ENCODE data around the gene MTX1.

GRCh38 chr1:155182176-155182576 is 8.5 kb downstream of the TRIM46 start:
- RAMPAGE, long total RNA: no peak
- RRBS: no CpG with 5 or more reads among the region's 5 CpGs

- RAMPAGE, long total RNA: no peak
- RRBS: no CpG with 5 or more reads among the region's 13 CpGs
These were observed 9.8 kb downstream of the TRIM46 start for GRCh38 chr1:155183448-155183823.

- RAMPAGE, long total RNA: no peak
- RRBS: no CpG with 5 or more reads among the region's 28 CpGs
These were observed 14.5 kb downstream of the TRIM46 start for GRCh38 chr1:155187846-155188760.

DNA sequence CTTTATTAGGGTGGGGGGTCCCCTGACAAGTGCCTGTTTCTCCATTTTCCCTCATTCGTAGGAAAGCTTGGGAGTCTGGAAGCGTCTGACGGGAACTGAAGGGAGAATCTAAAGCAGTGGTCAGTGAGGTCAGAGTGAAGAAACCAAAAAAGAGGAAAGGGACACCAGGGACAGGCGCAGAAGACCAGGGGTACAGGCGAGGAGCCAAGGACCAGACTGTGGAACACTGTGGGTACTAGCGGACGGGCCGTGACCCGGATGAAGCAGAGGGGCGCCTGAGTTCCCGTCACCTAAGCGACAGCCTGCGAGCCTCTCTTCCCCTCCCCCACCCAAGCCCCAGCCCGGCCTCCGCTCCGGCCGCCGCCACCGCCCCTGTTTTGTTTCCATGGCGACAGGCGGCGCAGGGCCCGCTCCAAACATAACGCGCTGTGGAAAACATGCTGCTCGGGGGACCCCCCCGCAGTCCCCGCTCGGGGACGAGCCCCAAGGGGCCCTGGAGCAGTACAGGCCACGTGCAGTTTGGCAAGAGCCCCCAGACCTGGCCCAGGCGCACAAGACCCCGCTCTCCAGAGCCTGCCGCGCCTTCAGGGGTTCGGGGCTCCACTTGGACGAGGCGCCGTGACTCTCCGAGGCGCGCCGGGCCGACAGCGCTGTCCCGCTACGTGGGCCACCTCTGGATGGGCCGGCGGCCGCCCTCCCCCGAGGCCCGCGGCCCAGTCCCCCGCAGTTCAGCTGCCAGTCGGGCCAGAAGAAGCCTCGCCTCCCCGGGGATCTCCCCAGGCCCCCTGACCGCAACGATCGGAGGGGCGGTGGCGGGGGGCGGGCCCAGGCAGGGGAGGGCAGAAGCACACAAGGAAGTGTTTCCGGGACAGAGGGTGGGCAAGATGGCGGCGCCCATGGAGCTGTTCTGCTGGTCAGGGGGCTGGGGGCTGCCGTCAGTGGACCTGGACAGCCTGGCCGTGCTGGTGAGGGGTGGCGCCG is at the start of gene MTX1:
Gene MTX1 (plus strand): TSS at position 328 of the 981 bp plus-strand sequence.
- RAMPAGE, long total RNA: start-site peak on the plus strand centred at position 876 of the sequence, 29 bp wide, 202 and 55 reads in 2 replicates
- RRBS: 1% methylated on average over 19 of the region's 70 CpGs

DNA sequence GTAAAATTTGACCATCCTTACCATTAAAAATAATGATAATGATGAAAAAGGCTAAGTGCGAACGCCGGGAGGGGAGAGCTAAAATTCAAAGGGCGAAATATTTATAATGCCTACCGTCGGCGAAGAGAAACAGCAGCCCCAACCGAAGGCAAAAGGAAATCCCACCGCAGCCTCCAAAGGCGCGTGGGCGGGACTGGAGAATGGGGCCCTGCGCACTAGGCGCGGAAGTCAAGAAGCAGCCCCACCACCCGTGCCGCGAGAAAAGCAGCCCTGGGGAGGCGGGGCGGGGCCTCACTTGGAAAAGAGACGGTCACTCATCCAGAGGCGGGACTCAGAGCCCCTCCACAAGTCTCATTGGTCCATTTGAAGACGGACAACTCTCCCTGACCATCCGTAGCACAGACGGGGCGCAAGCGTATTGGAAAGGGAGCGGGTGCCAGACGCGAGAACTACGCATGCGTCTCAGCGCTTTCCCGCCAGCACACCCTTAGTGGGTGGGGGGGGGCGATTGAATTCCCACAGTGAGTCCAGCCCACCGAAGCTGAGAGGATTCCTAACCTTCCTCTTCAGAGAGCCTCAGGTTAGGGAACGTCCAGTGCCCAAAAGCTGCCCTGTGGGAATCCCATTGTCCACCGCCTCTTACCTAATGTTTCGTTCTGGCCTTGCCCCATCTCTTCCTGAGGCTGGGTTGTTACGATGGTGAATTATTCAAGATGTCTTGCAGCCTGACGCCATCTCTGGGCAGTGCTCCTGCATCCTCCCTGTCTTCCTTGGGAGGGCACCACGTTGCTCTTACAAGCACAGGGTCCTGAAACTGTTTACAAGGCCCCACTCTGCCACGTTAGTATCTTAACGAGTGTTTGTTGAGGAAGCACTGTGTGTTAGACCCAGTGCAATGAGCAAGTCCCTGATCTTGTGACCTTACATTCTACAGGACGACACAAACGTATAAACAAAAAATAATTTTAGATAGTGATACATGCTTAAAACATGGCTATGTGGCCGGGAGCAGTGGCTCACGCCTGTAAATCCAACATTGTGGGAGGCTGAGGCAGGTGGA is 13.5 kb downstream of the GBA1 start:
- RAMPAGE, long total RNA: start-site peak on the minus strand centred at position 174 of the sequence, 37 bp wide, 49 and 52 reads in 2 replicates
- RRBS: no CpG with 5 or more reads among the region's 48 CpGs

DNA sequence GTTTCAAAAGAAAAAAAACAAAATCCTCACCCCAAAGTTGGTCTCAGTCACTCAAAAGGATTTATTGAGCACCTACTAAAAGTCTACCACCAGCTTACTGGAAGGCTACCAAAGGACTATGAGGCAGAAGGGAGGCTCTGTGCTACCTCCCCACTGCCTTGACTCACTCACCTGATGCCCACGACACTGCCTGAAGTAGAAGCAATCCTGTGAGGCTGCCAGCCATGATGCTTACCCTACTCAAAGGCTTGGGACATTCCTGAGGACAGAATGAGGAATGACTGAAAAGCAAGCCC is 642 bp downstream of the GBA1 start:
- RAMPAGE, long total RNA: no peak
- RRBS: no CpG with 5 or more reads among the region's 1 CpG

GRCh38 chr1:155309125-155310174 is 784 bp downstream of the FDPS start:
- RAMPAGE, long total RNA: no peak
- RRBS: no CpG with 5 or more reads among the region's 26 CpGs

- RAMPAGE, long total RNA: no peak
- RRBS: 61% methylated on average over 7 of the region's 33 CpGs
These were observed 484 bp downstream of the RUSC1 start for GRCh38 chr1:155320996-155321759.

GRCh38 chr1:155468215-155468841 is 94.3 kb downstream of the ASH1L start:
- RAMPAGE, long total RNA: no peak
- RRBS: no CpG with 5 or more reads among the region's 1 CpG

DNA sequence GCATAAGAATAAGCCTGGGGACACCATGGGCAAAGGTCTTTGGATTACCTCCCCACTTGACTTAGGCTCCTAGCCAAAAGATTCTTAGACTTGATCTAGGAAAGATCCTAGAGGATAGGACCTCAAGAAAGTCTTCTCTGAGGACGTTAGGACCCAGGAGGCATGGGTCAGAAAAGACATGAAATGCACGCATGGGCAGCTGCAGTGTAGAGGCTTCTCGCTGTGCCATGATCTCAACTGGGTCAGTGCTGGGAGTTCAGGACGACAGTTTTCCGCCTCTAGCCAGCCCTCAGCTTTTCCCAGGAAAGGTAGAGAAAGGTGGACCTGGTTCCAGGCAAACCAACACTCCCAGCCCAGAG is 26.5 kb downstream of the MSTO1 start:
- RAMPAGE, long total RNA: no peak
- RRBS: no CpG with 5 or more reads among the region's 5 CpGs

GRCh38 chr1:155659254-155659453 is 29.4 kb downstream of the YY1AP1 start:
- RAMPAGE, long total RNA: no peak
- RRBS: no CpG with 5 or more reads among the region's 3 CpGs

DNA sequence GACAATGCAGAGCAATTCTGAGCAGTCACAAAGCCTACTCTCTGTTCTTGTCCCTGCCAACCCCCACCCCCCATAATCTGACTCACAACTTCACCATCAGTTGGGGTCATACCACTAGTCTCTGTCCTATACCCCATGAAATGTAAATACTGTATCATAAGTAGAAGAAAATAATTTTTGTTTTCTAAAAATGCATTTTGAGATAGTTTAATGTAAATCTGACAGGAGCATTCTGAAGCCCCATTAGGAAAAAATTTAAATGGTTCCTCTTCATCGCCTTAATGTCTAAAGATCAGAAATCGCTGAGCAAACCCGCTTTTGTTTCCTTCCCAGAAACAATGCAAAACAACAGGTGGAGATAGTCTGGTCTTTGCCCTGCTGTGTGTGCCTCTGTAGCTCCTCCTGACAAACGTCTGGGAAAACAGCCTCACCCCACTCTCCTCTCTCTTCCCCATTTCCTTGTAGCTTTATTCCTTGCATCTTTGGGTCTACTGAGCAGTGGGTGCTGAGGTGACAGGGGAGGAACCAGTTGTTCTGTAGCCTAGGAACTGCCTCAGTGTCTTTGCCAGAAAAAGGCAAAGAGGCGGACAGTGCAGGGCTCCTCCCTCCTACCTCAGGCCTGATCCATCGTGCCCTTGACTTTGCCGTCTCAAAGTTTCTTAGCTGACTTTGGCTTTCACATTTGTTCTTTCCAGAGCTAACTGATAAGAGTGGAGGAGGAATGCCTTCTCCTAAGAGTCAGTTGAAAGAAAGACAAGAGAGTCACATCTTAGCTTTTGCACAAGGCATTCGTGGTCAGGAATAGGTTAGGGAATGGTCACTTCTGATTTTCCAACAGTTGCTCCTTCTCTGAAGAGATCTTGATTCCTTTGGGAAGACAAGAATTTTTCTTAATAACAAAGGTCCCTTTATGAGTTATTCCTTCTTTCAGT is 24.7 kb downstream of the SYT11 start:
- RAMPAGE, long total RNA: no peak
- RRBS: no CpG with 5 or more reads among the region's 8 CpGs

GRCh38 chr1:155944172-155945036 is 3.0 kb downstream of the RXFP4 start:
- RAMPAGE, long total RNA: no peak
- RRBS: no CpG with 5 or more reads among the region's 10 CpGs

GRCh38 chr1:155974412-155975505 is 3.6 kb downstream of the ARHGEF2 start:
- RAMPAGE, long total RNA: no peak
- RRBS: 10% methylated on average over 2 of the region's 13 CpGs

GRCh38 chr1:156050074-156050952 is 3.3 kb downstream of the UBQLN4 start:
- RAMPAGE, long total RNA: no peak
- RRBS: no CpG with 5 or more reads among the region's 8 CpGs

DNA sequence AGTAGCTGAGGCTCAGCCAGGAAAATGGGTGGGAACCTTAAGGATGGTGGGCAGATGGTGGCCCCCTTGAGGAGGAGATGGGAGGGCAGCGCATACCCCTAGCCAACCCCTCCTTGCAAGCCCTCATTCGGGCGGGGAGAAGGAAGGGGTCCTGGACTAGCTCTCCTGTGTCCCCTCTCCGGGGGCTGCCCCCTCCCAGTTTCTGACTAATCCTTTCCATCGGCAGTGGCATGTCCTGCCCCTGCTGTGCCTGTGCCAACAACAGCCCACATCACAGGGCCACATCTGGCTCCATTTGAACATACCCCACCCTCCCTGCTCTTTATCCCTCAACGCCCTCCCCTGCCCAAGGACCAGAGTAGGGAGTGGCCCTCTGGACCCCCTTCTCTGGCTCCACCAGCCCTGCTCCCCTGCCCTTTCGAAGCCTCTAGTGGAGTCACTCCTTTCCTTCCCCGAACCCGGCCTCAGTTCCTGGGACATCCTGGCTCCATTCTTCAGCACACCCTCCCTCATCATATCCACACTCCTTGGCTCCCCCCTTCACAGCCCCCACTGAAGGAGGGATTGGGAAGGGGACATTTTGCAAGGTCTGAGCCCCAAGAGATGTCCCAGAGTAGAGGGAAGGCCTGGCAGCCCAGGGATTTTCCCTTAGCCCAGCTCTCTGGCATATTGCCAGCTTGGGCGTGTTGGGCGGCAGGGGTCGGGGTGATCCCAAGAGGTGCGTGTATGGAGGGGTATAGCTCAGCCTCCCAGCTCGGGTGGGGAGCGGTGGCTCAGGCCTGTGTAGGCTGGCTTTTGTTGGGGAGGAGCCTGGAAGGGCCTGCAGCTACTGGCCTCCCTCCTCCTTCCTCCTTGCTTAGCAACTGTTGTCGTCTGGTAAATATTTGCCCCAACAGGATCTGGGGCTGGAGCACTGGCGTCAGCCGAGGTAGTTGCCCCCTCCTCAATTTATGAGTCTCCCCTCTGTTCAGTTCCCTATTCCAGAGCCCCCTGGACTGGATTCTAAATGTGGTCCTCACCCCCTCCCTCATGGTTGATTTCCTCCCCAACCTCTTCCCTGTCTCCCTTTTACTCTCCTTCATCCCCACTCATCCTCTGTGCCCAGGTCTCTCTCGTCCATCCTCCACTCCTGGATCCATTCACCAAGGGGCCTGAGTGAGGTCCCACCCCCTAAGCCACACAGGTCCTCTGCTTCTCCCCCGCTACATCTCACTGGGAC is 10.6 kb upstream of the LMNA start:
- RAMPAGE, long total RNA: no peak
- RRBS: no CpG with 5 or more reads among the region's 20 CpGs

DNA sequence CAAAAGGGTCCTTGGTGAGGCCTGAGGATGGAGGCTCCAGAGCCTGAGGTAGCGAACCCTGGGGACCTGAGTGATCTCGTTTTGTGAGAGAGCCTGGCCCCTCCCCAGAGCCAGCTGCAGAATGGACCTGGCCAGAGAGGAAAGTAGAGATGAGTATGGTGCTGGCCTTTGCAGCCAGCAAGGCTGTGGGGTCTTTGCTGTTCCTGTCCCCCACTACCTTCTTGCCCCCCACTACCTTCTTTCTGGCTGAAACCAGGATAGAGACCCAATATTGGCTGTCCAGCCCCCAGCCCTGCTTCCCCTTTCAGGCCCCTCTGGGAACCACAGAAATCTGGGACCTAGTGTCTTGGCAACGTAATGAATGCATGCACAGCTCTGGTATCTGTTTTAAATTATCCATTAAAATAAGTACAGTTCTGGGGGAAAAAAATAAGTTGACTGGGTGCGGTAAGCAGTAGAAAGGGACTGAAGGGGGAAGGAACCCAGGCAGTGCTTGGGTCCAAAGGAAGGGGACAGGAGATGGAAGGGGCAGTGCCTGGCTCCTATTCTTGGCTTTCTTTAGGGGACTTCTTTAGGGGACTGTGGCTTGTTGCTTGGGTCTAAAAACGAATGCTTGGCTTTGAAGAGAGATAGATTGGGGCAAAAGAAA is 979 bp upstream of the LMNA start:
- RAMPAGE, long total RNA: no peak
- RRBS: no CpG with 5 or more reads among the region's 5 CpGs

DNA sequence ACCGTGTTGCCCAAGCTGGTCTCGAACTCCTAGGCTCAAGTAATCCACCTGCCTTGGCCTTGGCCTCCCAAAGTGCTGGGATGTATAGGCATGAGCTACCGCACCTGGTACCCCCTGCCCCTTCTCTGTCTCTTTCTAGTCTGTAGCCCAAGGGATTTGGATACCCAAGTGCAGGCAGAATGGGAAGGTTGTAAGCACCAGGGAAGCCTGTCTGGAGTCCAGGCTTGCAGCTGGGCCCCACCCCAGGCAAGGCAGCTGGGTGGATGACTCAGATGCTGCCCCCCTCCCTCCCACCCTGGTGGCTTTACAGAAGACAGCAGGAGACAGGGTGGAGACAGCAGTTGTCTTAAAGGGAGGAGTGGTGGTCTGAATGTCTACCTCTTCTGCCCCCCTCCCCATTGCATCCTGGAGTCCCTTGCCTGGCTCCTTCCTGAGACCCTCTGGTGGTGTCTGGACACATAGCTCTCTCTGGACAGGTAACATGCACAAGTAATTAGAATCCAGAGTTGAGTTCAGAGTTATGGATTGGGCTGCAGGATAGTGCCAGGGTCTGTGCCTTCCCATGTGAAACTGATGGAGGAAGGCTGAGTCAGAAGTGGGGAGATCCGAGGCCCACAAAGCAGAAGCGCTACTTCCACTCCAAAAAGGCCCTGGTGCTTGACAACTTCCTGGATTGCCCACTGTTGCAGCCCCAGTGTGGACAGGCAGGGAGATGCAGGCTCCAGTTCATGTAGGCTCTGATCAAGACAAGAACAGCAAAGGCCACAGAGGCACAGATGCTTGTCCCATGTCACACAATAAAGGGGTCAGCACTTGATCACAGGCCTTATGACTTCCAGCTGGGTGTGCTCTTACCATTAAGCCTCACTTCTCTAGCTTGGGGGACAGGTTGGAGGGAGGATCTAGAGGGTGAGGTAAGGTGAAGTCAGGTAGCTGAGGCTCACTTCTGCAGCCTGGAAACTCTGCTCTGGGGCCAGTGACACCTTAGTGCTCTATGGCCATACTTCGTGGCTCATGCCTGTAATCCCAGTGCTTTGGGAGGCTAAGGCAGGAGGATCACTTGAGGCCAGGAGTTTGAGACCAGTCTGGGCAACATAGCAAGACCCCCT is 5.3 kb downstream of the LMNA start:
- RAMPAGE, long total RNA: no peak
- RRBS: no CpG with 5 or more reads among the region's 6 CpGs

DNA sequence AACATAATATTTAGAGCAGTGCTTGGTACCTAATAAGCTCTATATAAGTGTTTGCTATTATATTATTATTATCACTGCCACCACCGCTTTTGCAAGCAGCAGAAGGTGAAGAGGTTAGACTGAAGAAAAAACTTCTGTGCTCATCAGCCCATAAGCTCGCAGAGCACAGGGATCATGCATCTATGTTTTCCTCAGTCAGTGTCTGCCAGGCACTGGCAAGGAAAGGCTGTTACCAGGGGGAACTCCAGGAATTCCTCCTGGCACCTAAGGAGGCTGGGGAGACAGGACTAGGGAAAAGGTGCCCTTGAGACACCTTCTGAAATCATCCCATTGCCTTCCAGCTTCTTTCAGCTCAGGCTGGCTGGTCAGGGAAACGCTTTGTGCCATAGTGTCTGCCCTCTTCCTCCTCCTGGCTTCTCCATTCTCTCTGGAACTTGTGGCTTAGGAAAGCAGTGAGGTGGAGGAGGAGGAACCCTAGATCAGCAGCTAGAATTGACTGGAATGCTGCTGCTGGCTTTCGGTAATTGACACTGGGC is 13.7 kb downstream of the LMNA start:
- RAMPAGE, long total RNA: no peak
- RRBS: no CpG with 5 or more reads among the region's 4 CpGs

DNA sequence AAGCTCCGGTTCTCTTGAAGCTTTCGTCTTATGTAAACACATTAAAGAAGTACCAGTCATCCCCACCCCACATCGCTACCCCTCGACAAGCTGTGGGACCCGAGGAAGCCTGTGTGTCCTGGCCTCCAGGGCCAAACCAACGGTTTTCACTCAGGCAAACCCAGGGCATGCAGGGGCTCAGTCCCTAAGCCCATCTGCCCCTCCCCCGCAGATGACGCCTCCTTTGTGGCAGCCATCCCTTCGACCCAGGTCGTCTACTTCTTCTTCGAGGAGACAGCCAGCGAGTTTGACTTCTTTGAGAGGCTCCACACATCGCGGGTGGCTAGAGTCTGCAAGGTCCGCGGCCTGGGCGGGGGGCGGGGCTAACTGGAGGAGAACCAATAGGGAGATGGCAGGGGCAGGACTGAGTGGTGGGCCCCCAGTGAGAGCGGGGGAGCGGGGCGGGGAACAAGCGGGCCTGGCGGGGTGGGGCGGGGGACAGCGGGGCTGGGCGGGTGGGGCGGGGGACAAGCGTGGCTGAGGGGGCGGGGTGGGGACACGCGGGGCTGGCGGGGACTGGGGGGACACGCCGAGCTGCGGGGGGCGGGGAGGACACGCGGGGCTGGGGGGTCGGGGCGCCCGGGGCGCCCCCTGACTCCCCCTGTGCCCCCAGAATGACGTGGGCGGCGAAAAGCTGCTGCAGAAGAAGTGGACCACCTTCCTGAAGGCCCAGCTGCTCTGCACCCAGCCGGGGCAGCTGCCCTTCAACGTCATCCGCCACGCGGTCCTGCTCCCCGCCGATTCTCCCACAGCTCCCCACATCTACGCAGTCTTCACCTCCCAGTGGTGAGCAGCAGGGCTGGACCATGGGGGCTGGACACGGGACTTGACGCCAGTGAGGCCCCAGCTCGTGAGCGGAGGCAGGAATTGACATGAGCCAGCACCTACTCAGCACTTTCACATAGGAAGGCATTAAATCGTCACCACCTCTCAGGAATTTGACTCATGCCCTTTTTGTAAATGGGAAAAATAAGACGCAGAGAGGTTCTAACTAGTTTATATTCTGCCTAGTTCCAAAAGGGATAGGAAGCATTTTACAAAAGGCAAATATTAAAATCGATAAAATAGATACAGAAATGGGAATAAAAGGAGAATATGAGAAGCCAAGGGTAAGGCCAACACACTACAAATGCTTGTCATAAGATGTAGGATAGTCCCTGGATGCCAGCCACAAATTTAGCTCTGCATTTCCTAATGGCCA is 7.7 kb downstream of the SEMA4A start:
- RAMPAGE, long total RNA: no peak
- RRBS: no CpG with 5 or more reads among the region's 60 CpGs

All from kidney epithelial cell (primary cell).